ReNcell CX (cell line): ENCODE results near the genes S100A3, CHTOP, INTS3, TPM3, CFAP141, C1orf43 and AQP10.

DNA sequence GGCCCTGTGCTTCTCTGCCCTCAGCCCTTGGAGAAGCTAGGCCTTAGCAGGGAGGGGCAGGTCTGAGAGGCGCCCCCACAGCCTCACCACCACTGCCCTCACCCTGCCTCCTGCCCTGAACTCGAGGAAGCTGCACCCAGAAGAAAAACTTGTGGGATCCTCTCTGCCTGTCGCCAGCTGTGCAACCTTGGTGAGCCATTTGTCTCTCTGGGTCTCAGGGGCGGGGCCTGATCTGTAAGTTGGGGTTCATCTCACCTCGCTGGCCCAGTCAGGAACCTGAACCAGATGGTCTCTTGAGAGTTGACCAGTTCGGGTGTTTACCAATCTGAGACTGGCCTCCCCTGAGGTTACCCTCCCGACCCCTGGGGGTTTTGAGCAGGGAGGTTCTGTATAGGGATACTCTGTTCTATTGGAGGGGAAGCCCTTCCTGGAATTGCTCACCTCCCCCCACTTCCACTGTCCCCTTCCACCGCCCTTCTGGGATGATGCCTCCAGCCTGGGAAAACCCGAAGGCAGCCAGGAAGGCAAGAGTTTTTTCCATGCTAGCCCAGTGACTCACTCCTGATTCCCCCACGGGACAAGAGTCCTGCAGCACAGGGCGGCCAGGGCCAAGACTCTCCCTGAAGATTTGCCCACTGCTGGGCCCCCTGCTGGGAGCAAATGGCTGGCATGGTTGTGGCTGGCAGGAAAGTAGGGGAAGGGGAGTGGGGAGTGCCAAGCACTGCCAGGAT lies at the start of gene S100A3:
Gene S100A3 (minus strand): TSS at position 333 of the 731 bp plus-strand sequence.
- PRO-cap: no peak

- PRO-cap: no peak
These were observed 2.1 kb upstream of the S100A2 start for GRCh38 chr1:153567517-153568296.

GRCh38 chr1:153568297-153569090 lies 2.9 kb upstream of the S100A2 start:
- PRO-cap: bidirectional peak, plus-strand start at chr1:153568828, minus-strand start at chr1:153568577

- PRO-cap: bidirectional peak, plus-strand start at chr1:153634086, minus-strand start at chr1:153633842; bidirectional peak, plus-strand start at chr1:153634452, minus-strand start at chr1:153634355
These were observed at the start of gene CHTOP for GRCh38 chr1:153633991-153634711. Gene CHTOP (plus strand): TSS chr1:153634066.

GRCh38 chr1:153679776-153680468 lies 1.4 kb downstream of the NPR1 start:
- PRO-cap: no peak

GRCh38 chr1:153693325-153693889 lies 14.9 kb downstream of the NPR1 start:
- PRO-cap: no peak

- PRO-cap: bidirectional peak, plus-strand start at chr1:153728079, minus-strand start at chr1:153727712
These were observed at the start of gene INTS3 for GRCh38 chr1:153727872-153728258. Gene INTS3 (plus strand): TSS chr1:153728050.

- PRO-cap: no peak
These were observed 2.7 kb downstream of the INTS3 start for GRCh38 chr1:153730353-153731187.

GRCh38 chr1:153933486-153934010 lies 10.8 kb upstream of the GATAD2B start:
- PRO-cap: no peak

DNA sequence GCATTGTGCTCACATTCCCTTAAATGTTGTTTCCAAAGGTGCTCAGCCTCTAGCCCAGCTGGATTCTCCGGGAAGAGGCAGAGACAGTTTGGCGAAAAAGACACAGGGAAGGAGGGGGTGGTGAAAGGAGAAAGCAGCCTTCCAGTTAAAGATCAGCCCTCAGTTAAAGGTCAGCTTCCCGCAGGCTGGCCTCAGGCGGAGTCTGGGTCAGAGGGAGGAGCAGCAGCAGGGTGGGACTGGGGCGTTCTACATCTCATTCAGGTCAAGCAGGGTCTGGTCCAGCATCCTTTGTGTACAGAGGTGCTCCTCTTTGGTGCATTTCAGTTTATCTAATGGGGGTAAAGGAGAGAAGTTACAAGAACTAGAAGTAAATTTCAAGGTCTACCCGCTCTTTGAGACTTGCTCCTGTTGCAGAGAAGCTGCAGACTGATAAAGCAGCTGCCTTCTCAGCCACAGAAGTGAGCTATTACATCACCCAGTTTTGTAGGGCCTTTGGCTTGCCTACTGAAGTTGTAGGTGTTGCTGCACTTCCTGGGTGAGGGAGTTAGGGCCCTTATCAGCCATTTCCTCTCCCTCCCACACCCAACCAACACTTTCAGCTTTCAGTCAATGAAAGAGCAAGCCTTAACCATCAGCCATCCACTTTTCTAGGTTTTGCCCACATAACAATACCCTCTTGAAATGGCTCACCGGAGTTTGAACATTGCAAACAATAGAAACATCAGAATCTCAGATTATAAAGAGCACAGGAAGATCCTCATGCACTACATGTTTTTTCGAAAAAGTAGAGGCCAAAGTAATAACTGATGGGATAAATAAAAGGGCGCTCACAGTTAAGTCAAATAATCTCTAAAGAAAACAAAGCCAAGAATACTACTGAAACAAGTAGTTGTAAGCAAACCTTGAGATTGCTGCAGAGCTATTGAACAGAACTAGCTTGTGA lies 34.2 kb downstream of the TPM3 start:
- PRO-cap: no peak

- PRO-cap: no peak
These were observed 24.3 kb downstream of the TPM3 start for GRCh38 chr1:154167632-154168008.

DNA sequence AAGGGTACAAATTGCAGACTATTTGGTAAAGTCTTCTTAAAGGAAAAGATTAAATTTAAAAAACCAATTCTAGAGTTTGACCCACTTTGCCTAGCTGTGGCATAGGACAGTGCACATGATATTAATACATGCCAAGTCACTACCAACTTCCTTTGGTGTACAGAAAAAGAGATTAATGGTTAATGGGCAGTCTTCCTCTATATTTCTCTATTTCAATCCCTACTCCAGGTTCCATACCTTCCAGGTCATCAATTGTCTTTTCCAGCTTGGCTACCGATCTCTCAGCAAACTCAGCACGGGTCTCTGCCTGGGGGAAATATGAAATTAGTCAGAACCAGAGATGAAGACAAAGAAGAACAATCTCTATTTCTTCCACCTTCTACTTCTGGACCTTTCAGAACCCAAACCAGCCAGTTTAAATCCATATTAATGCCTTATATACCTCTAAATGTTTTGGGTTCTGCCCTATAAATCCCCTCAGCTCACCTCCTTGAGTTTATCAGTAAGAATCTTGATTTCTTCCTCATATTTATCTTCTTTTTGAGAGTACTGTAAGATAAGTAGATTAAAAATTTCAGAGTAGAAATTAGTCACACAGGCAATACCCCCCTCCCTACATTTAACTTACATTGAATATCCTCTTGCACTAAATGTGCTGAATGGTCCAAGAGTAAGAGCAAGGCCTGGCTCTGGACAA lies 21.6 kb downstream of the TPM3 start:
- PRO-cap: no peak

GRCh38 chr1:154172851-154173339 lies 19.0 kb downstream of the TPM3 start:
- PRO-cap: no peak

DNA sequence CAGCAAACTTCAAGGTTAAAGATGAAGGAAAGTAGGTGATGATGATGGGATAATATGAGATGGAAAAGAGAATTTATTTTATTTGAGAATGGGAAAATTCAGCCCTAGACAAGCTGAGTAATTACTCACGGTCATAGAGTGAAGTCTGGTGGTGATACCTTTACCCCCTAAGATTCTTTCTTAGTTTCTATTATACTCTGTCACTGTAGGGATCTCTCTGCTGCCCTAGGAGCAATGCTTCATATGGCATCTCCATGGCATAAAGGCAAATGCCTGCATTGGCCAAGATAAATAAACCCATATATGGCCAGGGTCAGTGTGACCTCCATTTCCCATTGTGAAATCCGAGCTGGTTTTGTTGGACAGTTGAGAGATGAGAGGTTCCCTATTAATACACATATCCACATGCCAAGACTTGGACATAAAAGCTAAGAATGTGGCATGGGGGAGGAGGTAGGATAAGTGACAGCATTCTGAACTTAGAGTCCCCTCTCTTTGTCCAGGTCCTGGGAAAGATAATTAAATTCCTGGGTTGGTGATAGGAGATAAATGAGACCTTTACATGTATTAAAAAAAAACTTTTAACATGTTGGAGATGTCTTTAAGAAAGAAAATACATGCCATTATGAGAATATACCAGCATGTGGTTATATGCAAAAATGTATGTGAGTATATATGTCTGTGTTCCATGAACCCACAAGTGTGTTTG lies 1.3 kb downstream of the TPM3 start:
- PRO-cap: no peak

- PRO-cap: no peak
These were observed at the start of gene TPM3 for GRCh38 chr1:154191813-154192467. Gene TPM3 (minus strand): TSS chr1:154192100.

GRCh38 chr1:154205851-154206909 lies at the start of gene CFAP141:
Gene CFAP141 (minus strand): TSS chr1:154206333.
- PRO-cap: no peak

DNA sequence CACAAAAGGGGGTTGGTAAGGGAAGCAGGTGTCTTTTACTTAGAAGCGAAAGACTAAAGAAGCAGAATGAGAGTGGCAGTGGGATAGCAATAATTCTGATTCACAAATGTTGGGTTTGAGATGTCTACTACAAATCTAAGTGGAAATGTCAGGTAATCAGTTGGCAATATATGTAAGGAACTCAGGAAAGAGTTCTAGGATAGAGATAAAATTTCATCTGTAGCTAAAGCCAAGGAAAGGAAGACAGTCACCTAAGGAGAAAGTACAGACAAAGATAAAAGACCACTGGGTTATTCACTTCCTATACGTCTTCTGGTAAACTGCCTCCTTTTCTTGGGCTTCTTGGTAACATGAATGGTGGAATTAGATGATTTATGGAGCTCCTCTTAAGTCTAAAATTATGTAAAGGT lies 1.3 kb downstream of the C1orf43 start:
- PRO-cap: no peak

GRCh38 chr1:154219990-154220849 lies at the start of gene C1orf43:
Gene C1orf43 (minus strand): TSS chr1:154220590.
- PRO-cap: bidirectional peak, plus-strand start at chr1:154220964, minus-strand start at chr1:154220563

DNA sequence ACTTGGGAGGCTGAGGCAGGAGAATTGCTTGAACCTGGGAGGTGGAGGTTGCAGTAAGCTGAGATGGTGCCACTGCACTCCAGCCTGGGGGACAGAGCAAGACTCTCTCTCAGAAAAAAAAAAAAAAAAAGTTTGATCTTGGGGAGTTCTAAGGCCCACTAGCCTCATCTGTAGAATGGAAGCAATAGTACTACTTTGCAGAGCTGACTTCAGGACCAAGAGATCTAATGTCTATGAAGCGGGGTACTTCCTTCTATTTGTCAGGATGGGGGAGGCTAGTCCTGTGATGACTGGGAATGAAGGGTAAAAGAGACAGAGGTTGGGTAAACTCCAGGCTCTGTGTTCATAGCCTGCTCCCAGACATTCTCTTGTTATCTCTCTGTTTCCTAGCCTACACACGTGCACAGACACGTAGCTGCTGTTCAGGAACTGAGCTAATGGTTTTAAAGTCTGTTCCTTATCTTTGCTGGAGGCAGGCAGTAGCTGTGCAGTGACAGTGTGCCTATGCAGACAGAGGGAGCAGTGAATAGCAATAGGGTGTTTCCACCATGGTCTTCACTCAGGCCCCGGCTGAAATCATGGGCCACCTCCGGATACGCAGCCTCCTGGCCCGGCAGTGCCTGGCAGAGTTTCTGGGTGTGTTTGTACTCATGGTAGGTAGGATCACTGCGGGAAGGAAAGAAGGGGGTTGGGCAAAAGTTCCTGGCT lies at the start of gene AQP10:
Gene AQP10 (plus strand): TSS at position 486 of the 708 bp plus-strand sequence.
- PRO-cap: no peak

DNA sequence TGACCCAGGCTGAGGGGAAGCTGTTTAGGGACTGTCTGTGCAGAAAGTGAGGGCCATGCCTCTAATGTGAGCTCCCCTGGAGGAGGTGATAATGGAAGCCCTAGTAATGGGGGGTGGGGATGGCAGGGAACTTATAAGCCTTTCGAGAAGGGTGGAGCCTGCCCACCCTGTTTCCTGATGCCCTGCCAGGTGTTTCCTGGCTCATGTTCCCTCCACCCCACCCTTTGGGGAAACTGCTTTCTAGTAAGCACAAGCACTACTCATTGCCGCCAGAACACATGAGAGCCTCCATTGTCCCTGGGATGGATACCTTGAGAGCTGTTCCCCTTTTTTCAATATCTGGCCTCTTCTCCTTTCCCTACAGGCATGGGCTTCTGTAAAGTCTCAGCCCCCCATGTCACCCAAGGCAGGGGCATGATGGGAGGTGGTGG lies 2.2 kb downstream of the ATP8B2 start:
- PRO-cap: no peak